SK-MEL-5 (cell line): ENCODE data around the gene H2AP.

DNA sequence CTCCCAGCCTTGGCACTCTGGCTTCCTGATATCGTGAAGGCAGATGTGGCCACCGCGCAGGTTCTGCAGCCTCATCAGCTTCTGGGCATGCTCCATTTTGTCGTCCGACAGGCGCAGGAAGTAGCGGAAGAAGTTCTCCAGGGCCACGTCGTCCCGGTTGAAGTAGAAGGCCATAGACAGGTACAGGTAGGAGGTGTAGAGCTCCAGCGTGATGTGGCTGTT lies 261 bp downstream of the FTHL17 start:
RAMPAGE:
- cytosol, long total RNA: no peak
- long total RNA: no peak
- nucleus, long total RNA: no peak

GRCh38 chrX:31930986-31931524 lies 859.2 kb upstream of the FTHL17 start:
RAMPAGE:
- cytosol, long total RNA: no peak
- long total RNA: no peak
- nucleus, long total RNA: no peak

GRCh38 chrX:32463299-32463783 lies 748.0 kb downstream of the DMD start:
RAMPAGE:
- cytosol, long total RNA: no peak
- long total RNA: no peak
- nucleus, long total RNA: no peak

RAMPAGE:
- cytosol, long total RNA: no peak
- long total RNA: no peak
- nucleus, long total RNA: no peak
These were observed 22.9 kb downstream of the DMD start for GRCh38 chrX:33188180-33189044.

DNA sequence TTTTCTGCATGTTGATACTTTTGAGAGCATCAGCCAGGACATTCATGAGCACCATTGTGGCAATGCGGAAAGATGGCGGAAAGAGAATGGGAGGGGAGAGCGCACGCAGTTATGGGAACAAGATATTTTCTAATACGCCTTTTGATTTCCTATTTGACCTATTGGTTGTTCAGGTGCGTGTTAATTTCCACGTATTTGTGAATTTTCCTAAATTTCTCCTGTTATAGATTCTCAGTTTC lies 455.5 kb downstream of the CFAP47 start:
RAMPAGE:
- cytosol, long total RNA: no peak
- long total RNA: no peak
- nucleus, long total RNA: no peak

DNA sequence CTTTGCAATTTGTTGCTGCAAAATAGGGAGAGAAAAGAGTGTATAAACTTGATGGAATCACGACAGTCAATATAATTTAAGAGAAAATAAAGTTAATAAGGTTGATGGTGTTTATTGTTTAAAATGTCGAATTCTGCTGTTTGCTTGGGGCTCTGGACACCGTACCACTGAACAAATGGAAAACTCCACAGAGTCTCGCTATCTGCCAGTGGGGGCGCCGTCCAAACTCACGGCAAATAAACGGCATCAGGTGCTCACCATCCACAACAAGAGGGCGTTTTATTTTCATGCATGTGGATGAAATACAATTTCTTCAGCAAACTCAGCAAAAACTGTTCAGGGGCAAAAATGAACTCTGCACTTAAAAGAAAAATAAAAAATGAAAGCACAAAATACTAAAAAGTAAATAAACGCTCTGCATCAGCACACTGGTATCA lies 46.6 kb upstream of the FAM47C start:
RAMPAGE:
- cytosol, long total RNA: no peak
- long total RNA: no peak
- nucleus, long total RNA: no peak

GRCh38 chrX:37990704-37990993 lies at the start of gene H2AP:
H2AP (plus strand) TSS chrX:37990779.
RAMPAGE:
- cytosol, long total RNA: no peak
- long total RNA: no peak
- nucleus, long total RNA: no peak

GRCh38 chrX:38221407-38221859 lies 762 bp upstream of the SRPX start:
RAMPAGE:
- cytosol, long total RNA: no peak
- long total RNA: no peak
- nucleus, long total RNA: no peak

DNA sequence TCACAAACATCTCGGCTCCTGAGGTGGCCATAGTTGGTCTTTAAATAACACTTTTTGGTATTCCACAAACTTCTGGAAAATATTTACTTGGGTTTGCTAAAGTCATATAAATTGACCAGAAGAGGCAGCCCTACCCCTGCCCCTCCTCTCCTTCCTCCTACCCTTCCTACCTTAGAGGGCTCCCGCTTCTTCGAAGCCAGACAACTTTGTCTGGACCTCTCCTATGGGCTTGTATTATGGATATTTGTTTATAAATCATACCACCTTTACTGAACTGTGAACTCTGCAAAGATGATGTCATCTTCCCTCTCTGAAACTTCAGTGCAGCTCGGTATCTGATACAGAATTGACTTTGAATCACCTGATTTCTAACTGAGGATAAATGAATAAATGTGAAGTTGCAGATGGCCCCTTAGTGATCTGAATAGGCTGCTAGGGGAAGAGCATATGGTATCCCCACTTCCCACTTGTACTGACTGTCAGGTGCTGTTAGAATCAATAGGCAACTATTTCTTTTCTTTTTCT lies 1.1 kb upstream of the OTC start:
RAMPAGE:
- cytosol, long total RNA: no peak
- long total RNA: no peak
- nucleus, long total RNA: no peak

DNA sequence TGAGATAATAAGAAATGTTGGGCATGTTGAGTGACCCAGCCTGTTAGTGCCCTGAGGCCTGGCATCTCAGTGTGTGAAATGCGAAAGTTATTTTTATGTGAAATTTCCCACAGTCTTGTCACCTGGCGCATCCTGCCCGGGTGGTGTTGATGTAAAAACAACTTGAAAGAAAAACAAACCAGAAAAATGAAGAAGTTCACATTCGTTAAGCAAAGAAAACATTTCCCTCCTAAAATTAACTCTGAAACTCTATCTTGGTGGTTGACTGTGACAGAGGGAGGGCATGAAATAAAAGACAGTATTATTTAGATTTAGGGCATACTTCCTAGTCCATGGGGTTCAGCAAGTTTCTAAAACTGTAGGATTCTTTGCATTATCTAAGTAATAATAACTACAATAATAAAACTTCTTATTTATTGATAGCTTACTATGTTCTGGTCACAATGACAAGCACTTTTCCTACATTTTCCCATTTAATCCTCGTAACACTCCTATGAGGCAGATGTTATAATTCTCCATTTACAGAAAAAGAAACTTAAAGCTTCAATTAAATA lies 495.4 kb downstream of the MID1IP1 start:
RAMPAGE:
- cytosol, long total RNA: no peak
- long total RNA: no peak
- nucleus, long total RNA: no peak

RAMPAGE:
- cytosol, long total RNA: no peak
- long total RNA: no peak
- nucleus, long total RNA: no peak
These were observed 410.1 kb downstream of the BCOR start for GRCh38 chrX:39687660-39688066.

RAMPAGE:
- cytosol, long total RNA: no peak
- long total RNA: no peak
- nucleus, long total RNA: no peak
These were observed 366.9 kb downstream of the BCOR start for GRCh38 chrX:39730798-39731333.

GRCh38 chrX:39732843-39733287 lies 364.9 kb downstream of the BCOR start:
RAMPAGE:
- cytosol, long total RNA: no peak
- long total RNA: no peak
- nucleus, long total RNA: no peak

DNA sequence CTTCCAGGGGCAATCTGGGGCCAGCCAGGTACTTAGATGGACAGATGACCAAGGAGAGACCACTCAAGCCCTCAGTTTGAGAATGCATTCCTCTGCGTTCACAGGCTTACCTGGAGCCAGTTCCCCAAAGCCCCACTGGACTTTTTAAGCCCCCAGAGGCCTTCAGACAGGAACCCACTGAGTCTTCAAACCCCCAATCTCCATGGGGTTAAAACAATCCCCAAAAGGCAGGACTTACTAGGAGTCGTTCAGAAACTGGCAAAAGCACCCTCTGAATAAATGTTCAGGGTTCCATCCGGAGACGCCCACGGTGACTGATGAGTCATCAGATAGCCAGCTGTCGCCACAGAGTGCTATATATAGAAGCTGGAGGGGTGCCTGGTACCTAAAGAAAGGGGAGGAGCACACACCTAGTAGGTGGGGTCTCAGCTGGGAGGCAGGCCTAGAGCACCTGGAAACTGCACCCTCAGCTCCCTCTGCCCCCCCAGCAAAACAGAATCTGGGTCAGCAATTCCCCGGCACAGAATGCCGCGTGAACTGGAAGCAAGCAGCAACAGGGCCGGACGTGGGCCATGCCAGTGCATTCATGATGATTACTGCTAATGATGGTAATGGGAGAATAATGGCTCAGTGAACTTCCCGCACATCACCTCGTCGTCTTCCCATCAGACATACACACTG lies 242.1 kb downstream of the BCOR start:
RAMPAGE:
- cytosol, long total RNA: no peak
- long total RNA: no peak
- nucleus, long total RNA: no peak

DNA sequence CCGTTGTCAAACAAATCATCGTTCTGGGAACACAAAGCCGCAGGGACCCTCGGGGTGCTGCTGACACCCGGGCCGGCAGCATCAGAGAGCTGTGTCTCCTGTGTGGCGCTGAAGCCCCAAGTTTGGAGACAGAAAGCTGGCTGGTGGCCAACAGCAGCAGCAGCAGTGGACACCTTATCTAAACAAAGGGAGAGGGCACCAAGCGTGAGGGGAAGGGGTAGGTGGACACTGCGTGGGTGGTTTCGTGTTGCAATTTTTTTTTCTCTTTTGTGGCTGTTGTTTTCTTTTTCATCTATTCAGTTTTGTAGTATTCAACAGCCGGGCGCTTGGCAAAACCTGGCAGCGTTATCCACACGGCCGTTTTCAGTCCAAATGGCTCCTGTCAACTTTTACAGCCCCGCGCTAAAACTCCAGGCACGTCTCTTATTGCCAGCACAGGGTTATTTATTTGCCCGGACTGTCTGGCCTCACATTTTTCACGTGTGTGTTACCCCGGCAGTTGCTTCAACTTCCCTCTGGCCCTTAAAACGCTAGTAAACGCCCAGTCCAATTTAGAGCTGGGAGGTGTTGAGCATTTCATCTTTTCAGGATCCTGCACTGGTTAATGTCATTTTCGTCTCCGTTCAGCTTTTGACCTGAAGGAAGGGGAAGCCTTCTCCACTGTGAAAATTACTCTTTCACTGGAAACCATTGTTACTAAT lies 192.2 kb downstream of the BCOR start:
RAMPAGE:
- cytosol, long total RNA: no peak
- long total RNA: no peak
- nucleus, long total RNA: no peak

DNA sequence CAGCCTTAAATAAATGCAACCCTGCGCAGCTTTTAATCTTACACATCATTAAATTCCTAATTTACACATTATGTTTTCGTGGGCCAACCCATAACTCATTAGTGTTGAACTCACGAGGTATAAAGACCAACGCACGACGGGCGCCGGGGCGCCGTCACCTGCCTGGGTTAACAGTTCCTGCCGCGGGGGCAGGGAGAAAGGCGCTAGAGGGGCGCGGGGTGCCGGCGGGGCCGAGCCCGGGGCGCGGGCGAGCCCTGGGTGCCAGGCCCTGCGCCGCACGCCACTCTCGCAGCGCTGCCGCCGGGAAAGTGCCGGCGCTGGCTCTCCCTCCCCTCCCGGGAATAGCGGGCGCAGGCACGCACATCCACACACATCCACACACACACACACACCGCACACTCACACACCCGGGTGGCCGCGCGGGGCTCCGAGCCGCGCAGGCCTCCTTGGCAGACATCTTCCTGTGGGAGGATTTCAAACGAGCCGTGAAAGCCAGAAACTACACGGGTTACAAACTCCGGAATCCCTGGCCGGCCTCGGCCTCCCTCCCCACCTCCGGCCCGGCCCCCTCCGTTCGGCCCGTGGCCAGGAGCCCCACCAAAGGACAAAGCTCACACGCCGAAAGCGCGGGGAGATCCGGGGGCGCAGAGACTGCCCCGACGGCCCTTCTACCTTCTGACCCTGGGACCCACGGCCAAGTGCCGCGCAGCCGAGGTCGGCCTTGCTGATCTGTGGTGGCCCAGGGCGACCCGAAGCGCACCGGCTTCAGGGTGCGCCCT lies 92.4 kb downstream of the BCOR start:
RAMPAGE:
- cytosol, long total RNA: no peak
- long total RNA: no peak
- nucleus, long total RNA: no peak

RAMPAGE:
- cytosol, long total RNA: no peak
- long total RNA: no peak
- nucleus, long total RNA: no peak
These were observed 38.9 kb downstream of the BCOR start for GRCh38 chrX:40058927-40059244.

DNA sequence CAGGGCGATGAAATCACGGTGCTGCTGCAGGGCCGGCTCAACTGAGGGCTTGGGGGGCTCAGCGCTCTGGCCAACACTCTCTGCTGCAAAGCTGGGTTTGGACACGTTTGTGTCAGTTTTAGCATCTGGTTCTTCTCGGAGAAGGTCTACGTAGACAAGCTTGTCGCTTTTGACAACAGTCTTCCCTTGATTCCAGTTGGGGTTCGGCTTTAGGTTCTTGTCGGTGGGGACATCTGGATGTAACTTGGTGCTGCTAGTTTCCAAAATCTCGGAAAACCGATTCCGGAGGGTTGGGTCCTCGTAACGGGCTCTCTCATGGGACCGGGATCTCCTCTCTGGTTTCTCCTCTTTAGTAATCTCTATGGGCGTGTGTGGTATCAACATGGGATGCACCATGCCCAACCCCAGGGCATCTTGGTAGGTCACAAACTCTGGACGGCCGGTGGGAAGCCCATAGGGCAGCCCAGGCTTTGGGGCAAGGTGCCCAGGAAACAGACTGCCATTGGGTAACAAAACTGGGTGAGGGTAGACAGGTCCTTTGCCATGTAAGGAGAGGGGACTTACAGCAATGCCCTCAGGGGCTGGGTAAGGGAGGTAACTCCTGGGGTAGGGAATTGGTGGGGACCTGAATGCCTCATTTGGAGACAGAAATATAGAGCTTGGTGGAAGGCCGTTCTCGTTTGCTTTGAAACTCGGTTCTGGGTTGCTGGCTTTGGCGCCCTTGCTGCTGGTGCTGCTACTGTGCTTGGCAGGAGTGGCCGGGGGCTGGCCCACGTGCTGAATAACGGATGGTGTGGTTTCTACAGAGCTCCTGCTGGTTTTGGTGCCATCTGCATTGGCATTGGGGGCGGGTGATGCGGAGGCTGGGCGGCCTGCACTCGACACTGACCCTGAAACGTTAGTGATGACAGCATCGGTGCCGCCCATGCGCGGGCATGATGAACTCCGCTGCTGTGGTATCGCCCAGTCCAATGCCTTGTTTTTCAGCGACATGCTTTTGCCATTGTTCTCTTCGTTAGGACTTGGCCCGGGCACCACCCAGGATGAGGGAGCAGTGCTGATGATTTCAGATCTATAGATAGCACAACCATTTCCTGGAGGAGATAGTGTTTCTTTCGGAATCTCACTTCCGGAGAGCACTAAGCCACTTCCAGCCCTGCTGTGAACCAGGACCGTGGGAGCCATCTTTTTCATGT lies 24.6 kb downstream of the BCOR start:
RAMPAGE:
- cytosol, long total RNA: no peak
- long total RNA: no peak
- nucleus, long total RNA: no peak

RAMPAGE:
- cytosol, long total RNA: no peak
- long total RNA: no peak
- nucleus, long total RNA: no peak
These were observed 11.8 kb downstream of the BCOR start for GRCh38 chrX:40085703-40086578.

RAMPAGE:
- cytosol, long total RNA: no peak
- long total RNA: no peak
- nucleus, long total RNA: no peak
These were observed 5.1 kb upstream of the BCOR start for GRCh38 chrX:40102343-40103741.